Subcutaneous preadipocyte (primary cell): ENCODE measurements around a stretch of chr21.

- CAGE, long polyA plus RNA: no peak
Measured at GRCh38 chr21:32592926-32593494, 7.7 kb upstream of the TCP10L start.

GRCh38 chr21:32639428-32639961 is 27.3 kb upstream of the CFAP298 start:
- CAGE, long polyA plus RNA: no peak

GRCh38 chr21:32761900-32762393 is 9.6 kb downstream of the PAXBP1 start:
- CAGE, long polyA plus RNA: no peak

GRCh38 chr21:33070903-33071839 is 1.2 kb downstream of the OLIG1 start:
- CAGE, long polyA plus RNA: no peak

GRCh38 chr21:33203376-33203751 is 26.4 kb upstream of the IFNAR2 start:
- CAGE, long polyA plus RNA: no peak

DNA sequence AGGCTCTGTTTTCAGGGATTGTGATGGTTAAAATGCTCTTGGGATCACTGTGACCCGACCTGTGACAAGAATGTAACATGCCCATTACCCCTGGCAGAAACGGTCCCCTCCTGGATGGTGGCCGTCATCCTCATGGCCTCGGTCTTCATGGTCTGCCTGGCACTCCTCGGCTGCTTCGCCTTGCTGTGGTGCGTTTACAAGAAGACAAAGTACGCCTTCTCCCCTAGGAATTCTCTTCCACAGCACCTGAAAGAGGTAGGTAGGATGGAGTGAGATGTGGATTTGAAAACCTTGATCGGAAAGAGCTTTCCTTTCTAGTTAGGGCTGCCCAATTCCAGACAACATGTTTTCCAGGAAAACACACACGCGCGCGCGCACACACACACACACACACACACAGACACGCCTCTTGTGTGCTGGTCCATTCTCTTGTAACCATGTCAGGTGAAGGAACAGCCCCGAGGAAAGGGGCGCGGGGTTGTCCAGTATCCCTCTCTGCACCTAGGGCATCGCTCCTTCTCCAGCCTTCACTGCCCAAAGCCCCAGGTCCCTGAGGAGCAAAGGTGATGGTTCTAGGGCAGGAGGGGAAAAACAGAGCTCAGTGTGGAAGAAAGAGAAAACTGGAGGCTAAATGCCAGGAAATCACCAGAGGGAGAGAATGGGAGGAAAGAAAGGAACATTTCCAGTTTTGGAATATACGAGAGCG is 22.0 kb downstream of the IL10RB start:
- CAGE, long polyA plus RNA: no peak

- CAGE, long polyA plus RNA: no peak
Measured at GRCh38 chr21:33423676-33424252, 20.6 kb downstream of the IFNGR2 start.

DNA sequence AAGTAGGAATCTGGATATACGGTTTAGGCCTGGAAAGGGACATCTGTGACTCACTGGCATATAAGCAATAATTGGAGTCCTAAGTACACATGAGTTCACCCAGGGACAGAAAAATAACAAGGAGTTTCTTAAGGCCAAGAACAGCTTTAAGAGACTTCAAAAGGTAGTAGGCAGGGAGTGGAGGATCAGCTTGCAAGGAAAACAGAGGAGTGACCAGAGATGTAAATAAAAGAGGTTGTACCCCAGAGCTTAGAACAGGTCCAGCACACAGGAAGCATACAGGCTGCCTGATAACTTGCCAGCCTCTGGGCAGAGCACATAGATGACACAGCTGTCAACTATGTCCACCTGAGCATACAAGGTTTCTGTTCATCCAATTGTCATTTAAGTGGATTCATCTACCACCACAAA is 28.1 kb downstream of the TMEM50B start:
- CAGE, long polyA plus RNA: no peak

DNA sequence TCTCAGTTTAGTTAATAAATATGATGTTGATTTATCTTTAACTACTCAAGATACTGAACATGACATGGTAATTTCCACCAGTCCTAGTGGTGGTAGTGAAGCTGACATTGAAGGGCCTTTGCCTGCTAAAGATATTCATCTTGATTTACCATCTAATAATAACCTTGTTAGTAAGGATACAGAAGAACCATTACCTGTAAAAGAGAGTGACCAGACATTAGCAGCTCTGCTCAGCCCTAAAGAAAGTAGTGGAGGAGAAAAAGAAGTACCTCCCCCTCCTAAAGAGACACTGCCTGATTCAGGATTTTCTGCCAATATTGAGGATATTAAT is 11.2 kb downstream of the SON start:
- CAGE, long polyA plus RNA: no peak

GRCh38 chr21:33686473-33686781 is 44.1 kb downstream of the ITSN1 start:
- CAGE, long polyA plus RNA: no peak

GRCh38 chr21:33914132-33914688 is 1.4 kb downstream of the ATP5PO start:
- CAGE, long polyA plus RNA: no peak

- CAGE, long polyA plus RNA: no peak
Measured at GRCh38 chr21:33931314-33932224, 16.0 kb upstream of the ATP5PO start.

GRCh38 chr21:34142131-34142878 is 68.9 kb downstream of the MRPS6 start:
- CAGE, long polyA plus RNA: no peak

DNA sequence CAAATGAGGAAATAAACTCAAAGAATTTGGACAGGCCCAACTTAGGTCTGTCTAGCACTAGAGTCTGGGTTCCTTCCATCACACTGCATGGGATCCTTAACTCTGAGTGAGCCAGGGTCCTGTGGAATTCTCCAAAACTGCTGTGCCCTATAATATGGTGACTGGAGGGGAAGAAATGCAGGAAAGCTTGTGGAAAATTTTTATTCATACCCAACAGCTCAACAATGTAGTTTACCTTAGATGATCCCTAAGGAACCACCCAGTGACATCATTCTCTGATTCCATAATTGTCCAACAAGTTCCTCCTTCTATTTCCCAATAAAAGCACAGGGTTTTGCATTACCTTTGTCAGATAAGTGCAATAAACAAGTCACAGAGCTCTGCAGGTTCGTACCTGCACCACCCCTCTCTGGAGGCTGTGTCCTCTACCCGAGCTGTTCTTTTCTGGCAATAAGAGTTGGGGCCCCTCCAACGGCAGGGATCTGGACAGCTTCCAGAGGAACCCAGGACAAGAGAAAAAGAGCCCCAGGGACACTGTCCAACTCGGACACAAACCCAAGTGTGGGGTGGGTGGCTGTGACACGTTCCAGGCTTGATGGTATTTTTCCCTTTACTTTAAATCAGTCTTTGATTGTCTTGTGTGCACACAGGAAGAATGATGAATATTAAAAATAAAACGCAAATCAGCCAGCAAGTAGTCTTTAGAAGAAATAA is 38.9 kb downstream of the RCAN1 start:
- CAGE, long polyA plus RNA: no peak

DNA sequence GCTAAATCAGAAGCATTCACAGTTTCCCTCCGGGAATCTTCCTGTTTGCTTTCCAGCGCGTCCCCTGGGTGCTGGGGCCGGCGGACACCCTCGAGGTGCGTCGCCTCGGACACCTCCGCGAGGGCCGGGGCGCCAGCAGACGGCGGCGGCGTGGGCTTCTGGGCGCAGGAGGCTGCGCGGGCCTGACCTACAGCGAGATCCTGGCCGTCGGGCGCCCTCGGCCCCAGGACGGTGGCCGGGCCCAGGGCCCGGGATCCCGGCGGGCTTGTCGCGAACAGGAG is 122.9 kb downstream of the CLIC6 start:
- CAGE, long polyA plus RNA: no peak

DNA sequence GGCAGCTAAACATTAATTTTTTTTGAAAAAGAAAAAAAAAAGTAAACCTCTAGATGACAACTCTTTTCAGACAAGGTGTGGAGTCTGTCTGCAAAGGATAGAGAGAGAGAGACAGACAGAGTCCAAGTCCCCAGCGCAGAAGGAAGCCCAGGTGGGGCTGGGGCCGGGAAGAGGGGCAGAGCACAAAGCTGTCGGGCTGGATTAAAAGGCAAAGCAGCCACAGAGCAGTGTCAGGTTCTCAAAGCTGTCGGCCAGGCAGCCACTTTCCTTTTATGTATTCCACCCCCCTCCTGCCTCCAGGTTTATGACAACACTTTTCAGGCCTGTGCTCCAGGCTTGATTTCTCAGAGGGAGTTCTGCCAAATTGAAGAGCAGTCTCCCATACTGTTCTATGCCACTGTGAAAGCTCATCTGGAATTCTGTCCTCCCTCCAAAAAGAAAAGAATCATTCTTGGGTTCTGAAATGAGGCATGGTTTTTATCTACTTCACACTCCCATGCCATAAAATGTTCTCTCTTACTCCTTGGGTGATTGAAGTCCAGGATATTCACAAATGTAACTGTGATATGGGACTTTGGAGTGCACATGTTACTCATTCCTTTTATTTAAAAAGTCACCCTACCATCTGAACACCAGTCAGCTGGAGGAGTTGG is 128.1 kb downstream of the CLIC6 start:
- CAGE, long polyA plus RNA: no peak

DNA sequence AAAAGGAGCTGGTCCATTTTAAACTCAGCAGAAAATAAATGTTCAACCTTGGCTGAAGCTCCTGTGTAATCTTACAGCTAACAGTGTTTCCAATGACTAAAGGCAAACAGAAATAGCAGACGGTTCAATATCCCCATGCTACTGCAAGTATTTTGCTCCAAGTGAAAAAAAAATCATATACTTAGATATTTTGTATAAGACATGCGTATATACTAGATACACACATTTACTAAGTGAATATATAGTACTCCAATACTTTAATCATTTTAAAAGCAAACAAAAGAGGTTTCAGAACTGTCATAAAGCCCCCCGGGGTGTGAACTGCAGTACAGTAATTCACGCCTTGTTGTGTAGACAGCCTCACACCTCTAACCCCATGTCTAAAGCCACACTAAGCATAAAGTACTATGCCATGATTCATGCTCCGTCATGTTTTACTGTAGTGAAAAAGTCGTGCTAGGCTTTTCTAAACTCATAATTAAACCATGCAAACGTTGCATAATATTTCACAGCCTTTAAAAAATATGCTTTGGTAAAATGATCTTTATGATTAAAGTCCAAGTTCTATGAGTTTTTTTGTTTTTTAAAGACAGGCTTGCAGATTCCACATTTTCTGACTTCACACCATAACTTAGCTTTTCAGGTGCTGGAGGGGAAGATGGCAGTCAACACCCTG is 132.3 kb downstream of the CLIC6 start:
- CAGE, long polyA plus RNA: no peak

DNA sequence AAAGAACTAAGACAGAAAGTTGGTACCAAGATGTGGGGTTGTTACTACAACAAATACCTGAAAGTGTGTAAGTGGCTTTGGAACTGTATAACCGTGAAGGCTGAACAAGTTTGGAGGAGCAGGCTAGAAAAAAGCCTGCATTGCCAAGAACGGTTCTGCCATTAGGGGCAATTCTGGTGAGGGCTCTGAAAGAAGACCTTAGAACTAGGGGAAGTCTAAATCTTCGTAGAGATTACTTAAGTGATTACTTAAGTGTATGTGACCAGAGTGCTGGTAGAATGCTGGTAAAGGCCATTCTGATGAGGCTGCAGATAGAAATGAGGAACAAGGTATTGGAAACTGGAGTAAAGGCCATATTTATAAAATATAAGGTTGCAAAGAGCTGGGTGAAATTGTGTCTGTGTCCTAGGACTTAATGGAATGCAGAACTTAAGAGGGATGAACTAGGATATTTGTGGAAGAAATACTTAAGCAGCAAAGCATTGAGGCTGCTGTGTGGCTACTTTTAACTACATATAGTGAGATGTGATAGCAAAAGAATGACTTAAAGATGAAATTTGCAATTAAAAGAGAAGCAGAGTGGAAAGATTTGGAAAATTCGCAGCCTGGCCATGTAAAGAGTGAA is 158.1 kb downstream of the CLIC6 start:
- CAGE, long polyA plus RNA: no peak

DNA sequence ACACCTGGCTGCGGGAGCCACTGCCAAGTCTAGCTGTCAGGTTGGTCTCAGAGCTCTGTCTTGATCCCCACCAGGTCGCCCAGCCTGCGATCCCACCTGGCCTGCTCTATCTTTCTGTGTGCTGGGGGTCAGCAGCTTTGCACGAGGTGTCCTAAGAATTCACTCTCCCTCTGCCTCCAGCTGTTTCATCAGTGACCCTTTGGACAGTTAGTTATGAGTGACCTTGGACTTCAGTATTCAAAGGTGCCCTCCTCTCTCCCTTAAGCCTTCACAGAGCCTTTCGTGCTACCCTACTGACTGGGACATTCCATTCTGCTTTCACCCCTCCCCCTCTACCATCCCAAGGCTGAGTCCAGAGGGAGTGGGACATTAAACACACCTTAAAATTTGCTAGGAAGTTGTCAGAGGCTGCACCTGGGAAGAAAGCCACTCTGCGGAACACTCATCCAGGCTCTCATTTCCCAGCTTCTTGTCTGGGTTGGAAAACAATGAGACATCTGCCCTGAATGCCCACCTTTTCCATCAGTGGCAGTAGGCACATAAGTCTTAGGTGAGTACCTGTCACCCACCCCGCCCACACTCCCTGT is 171.9 kb downstream of the CLIC6 start:
- CAGE, long polyA plus RNA: no peak

DNA sequence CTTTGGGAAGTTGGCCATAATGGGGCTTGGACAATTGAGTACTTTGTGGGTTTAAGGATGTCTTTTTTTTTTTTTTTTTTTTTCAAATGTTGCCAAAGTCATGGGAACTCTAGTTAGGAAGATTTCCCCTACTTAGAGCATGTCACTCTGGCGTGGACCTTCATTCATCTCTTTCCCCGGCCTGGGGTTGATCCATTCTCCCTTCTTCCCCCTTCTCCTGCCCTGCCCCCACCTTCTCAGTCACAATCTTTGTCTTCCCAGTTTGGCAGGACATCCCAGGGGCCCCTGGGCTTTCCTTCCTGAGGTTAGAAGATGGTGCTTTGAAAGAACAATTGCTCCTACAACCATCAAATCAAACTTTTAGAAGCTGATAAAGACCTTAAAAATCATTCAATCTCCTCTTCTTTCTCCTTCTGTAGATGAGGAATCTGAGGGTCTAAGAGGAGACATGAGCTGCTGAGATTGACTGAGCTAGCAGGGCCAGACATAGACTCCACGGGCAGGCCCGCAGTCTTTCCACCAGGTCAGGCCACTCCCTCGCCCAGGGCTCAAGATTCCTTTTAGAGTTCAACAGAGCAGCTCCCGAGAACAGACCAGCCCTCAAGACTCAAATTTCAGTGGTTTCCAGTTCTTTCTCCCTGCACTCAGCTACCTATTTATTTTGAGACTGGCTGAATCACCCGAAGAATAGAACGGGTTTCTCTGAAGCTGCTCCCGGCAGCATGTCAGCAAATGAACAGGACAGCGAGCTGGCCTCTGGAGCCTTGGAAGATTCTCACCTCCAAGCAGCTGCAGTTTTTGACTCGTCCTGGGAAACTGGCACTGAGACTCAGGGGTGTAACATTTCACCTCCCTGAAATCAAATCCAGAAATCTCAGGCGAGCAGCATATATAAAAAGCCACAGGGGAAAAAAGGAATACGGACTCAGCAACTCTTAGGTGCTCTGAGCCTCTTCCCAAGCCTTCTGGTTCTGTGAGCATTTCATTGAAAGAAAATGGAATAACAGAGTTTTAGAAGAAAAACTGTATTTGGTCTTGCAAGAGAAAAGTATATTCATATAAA is 177.7 kb downstream of the CLIC6 start:
- CAGE, long polyA plus RNA: no peak